ENCODE results near the genes TMC8, SYNGR2 and PGS1.

- RRBS: no CpG with 5 or more reads among the region's 17 CpGs
CAGE:
- cytosol, long polyA plus RNA: no peak
- long polyA plus RNA: no peak
- nucleus, long polyA plus RNA: no peak
Observed at GRCh38 chr17:77783811-77784538, 174.5 kb upstream of the TNRC6C start.

DNA sequence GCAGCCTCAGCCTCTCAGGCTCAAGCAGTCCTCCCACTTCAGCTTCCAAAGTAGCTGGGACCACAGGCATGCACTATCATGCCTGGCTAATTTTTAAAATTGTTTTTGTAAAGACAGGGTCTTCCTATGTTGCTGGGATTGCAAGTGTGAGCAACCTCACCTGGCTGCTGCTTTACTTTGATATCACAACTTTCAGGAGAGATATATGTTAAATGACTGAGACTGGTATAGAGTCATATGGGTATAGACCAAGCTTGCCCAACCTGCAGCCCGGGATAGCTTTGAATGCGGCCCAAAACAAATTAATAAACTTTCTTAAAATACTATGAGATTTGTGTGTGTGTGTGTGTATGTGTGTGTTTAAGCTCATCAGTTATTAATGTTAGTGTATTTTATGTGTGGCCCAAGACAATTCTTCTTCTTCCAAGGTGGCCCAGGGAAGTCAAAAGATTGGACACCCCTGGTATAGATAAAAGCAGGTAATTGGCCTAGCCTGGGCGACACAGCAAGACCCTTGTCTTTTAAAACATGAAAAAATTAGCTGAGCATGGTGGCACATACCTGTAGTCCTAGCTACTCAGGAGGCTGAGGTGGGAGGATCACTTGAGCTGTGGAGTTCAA is 11.9 kb downstream of the TNRC6C start:
- RRBS: no CpG with 5 or more reads among the region's 3 CpGs
CAGE:
- cytosol, long polyA plus RNA: no peak
- long polyA plus RNA: no peak
- nucleus, long polyA plus RNA: no peak

GRCh38 chr17:77980344-77980622 is 21.8 kb downstream of the TNRC6C start:
- RRBS: no CpG with 5 or more reads among the region's 3 CpGs
CAGE:
- cytosol, long polyA plus RNA: no peak
- long polyA plus RNA: no peak
- nucleus, long polyA plus RNA: no peak

GRCh38 chr17:78003841-78004506 is 45.5 kb downstream of the TNRC6C start:
- RRBS: no CpG with 5 or more reads among the region's 7 CpGs
CAGE:
- cytosol, long polyA plus RNA: no peak
- long polyA plus RNA: no peak
- nucleus, long polyA plus RNA: no peak

- RRBS: no CpG with 5 or more reads among the region's 27 CpGs
CAGE:
- cytosol, long polyA plus RNA: no peak
- long polyA plus RNA: no peak
- nucleus, long polyA plus RNA: no peak
Observed at GRCh38 chr17:78125112-78125654, 3.4 kb downstream of the TMC6 start.

DNA sequence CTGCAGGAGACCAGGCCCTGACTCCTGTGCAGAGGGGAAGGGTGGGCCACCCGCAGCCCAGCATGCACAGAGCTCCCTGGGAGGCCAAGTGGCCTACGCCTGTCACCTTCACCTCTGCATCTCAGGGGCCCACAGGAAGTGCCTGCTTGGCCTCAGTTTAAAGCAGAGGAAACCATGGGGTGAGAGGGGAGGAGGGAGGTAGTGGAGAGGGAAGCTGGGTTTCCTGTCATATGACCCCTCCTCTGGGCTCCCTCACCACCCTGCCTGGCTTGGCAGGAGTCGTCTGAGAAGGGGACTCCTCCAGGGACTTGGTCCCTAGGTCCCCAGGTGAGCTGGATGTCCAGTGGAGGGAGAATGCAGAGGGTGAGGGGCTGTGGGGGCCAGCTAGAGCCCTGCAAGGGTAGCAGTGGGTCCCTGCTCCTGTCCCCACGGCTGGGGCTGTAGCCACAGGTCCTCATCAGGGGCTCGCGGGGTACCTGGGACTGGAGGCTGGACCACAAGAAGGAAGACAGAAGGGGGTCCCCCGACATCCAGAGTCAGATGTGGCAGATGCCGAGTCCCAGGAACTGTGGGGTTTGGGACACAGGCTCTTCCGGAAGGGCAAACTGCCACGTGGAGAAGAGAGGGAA is at the start of gene TMC8:
TMC8 (plus strand) TSS at position 247 of the 629 bp plus-strand sequence.
- RRBS: 100% methylated on average over 2 of the region's 10 CpGs
CAGE:
- cytosol, long polyA plus RNA: no peak
- long polyA plus RNA: no peak
- nucleus, long polyA plus RNA: no peak

DNA sequence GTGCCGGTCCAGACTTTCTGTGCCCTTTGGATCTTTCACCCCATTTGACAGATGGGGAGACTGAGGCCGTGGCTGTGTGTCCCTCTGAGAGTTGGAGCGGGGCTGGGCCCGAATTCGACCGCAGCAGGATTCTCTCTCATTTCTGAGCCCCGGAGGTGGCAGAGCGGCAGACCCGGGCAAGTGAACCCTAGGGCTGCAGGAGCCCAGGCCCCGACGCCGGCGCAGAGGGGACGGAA is 577 bp downstream of the TMC8 start:
- RRBS: 81% methylated on average over 7 of the region's 14 CpGs
CAGE:
- cytosol, long polyA plus RNA: no peak
- long polyA plus RNA: no peak
- nucleus, long polyA plus RNA: no peak

- RRBS: 56% methylated on average over 4 of the region's 41 CpGs
CAGE:
- cytosol, long polyA plus RNA: no peak
- long polyA plus RNA: no peak
- nucleus, long polyA plus RNA: no peak
Observed at GRCh38 chr17:78133765-78134806, 3.5 kb downstream of the TMC8 start.

DNA sequence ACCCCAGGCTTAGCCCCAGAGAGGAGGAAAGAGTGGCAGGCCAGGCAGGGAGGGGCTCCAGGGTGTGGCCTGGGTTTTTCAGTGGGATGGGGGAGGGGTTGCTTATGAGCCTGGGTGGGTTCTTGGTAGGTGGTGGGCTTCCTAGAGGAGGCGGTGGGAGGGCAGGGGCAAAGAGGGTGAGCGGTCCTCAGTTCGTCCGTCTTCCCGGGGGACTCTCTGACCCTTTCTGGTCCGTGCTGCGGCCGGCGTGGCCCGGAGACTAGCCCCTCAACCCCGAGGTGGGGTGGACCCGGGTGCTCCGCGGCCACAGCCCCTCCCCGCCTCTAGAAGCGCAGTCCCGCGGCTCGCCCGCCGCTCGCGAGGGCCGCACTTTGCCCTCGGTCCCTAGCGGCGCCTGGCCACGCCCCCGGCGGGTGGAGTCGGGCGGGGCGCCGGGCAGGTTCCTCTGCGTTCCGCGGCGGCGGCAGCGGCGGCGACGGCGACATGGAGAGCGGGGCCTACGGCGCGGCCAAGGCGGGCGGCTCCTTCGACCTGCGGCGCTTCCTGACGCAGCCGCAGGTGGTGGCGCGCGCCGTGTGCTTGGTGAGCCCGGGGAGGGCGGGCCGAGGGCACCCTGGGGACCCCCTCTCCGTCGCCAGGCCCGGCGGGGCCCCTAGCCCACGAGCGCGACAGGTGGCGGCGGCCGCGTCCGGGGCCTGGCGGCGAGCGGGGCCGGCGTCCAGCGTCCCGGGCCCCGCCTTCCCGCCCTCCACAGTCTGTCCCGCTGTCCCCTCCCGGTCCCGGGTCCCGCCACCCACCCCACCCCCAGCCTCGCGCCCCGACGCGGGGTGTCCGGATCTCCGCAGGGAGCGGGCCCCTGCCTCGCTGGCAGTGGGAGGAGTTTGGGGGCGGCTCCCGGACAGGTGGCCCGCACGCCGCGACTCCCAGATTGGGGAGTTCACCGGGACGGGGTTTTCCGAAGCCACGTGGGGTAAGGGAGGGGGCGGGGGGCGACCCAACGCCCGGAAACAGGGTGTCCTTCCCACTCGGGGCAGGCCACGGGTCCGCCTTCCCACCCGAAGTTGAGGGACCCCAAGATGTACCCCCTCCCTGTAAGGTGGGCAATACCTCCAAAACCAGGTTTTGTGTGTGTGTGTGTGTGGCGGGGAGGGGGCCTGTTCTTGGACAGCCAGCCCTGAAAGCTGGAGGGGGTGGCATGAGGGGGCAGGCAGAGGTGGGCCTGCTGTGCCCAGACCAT is at the start of gene SYNGR2:
SYNGR2 (plus strand) TSS at position 448 of the 1,237 bp plus-strand sequence.
- RRBS: 1% methylated on average over 40 of the region's 115 CpGs
CAGE:
- cytosol, long polyA plus RNA: start-site peak on the plus strand centred at position 460 of the sequence, 32 bp wide, 169 and 363 reads in 2 replicates
- long polyA plus RNA: no peak
- nucleus, long polyA plus RNA: no peak

DNA sequence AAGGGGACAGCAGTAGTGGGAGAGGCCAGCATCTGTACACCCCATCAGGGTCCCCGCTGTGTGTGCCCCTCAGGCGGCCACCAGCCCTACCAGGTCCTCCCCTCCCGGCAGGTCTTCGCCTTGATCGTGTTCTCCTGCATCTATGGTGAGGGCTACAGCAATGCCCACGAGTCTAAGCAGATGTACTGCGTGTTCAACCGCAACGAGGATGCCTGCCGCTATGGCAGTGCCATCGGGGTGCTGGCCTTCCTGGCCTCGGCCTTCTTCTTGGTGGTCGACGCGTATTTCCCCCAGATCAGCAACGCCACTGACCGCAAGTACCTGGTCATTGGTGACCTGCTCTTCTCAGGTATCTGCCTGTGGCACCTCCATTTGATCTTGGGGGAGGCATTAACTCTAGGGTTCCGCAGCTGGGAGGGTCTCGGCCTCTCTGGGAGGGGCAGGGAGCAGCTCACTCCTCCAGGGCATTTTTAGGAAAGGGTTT is 2.4 kb downstream of the SYNGR2 start:
- RRBS: no CpG with 5 or more reads among the region's 19 CpGs
CAGE:
- cytosol, long polyA plus RNA: no peak
- long polyA plus RNA: no peak
- nucleus, long polyA plus RNA: no peak

- RRBS: no CpG with 5 or more reads among the region's 4 CpGs
CAGE:
- cytosol, long polyA plus RNA: no peak
- long polyA plus RNA: no peak
- nucleus, long polyA plus RNA: no peak
Observed at GRCh38 chr17:78173898-78174235, 5.5 kb downstream of the SYNGR2 start.

DNA sequence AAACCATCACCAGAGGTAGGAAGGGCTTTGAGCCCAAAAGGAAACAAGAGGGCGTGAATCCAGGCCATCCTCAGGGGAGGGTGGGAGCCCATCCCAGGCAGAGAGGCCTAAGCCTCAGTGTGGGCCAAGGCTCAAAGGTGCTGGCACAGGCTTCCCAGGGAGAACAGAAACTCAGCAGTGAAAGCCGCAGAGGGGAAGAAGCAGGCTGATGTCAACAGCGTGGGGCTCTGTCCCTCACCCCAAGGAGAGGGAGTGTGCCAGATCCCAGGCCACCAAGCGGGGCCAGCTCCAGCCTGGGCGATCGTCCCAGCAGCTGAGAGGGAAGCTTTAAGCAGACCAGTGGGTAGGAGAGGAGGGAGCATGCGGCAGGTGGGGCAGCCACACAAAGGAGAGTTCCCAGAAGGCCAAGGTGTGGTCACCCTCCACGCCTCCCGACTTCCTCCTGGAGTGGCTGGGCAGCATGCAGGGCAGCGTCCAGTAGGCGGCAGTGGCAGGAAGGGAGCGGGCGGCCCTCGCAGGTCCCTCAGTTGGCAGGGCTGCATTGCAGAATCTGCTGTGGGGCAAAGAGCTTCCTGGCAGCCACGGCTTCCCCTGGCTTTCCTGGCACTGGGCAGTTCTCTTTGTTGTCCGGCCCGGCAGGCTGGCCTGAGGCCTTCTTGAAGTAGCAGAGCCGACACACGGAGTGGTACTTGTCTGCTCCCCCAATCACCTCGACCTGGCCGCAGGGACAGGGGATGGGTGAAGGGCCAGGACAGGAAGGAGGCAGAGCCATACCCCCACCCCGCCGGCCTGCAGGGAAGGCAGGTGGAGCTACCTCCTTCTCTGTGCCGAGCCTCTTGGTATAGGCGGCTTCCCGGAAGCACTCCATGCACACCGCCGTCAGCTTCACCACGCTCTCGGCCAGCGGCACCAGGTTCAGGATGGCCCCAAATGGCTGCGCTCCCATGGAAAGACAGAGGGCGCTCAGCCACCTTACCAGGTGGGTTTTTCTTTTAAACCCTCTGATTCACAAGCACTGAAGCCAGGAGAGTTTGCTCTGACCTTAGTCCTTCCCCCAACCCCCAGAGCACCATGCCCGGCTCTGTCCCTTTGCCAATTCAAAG is 6.2 kb downstream of the SYNGR2 start:
- RRBS: 93% methylated on average over 4 of the region's 34 CpGs
CAGE:
- cytosol, long polyA plus RNA: no peak
- long polyA plus RNA: no peak
- nucleus, long polyA plus RNA: no peak

DNA sequence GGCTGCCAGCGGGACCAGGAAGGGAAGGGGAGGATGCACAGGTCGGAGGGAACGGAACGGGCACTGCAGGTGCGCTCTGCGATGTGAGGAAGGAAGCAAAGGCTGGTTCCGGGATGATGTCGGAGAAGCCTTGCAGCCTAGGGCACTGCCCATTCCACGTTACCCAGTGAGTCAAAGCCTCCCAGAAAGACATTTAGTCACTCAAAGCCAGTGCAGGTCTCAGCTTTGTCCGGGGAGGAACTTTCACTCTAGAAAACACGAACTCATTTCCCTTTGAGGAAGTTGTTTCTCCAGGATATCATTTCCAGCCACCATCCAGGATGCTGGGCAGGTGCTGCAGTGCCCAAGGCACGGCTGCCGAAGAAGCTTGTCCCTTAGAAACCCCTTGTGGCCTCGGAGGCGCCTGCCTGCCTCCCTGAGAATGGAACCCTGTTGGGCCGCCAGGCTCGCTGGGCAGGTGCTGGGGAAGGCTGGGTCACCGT is 4.5 kb upstream of the TMEM235 start:
- RRBS: 95% methylated on average over 3 of the region's 18 CpGs
CAGE:
- cytosol, long polyA plus RNA: no peak
- long polyA plus RNA: no peak
- nucleus, long polyA plus RNA: no peak

DNA sequence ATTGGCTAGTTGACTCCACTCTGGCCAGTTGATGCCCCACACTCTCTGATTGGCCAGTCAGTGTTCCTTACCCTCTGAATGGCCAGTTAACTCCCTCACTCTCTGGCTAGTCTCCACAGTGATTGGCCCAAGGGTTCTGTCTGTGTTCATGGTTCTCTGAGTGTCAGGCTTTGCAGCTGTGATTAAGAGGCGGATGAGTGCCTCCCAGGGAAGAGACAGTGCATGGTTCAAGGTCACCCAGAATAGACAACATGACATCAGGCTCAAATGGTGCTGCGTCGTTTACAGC is 10.1 kb downstream of the TMEM235 start:
- RRBS: no CpG with 5 or more reads among the region's 3 CpGs
CAGE:
- cytosol, long polyA plus RNA: no peak
- long polyA plus RNA: no peak
- nucleus, long polyA plus RNA: no peak

- RRBS: no CpG with 5 or more reads among the region's 12 CpGs
CAGE:
- cytosol, long polyA plus RNA: no peak
- long polyA plus RNA: no peak
- nucleus, long polyA plus RNA: no peak
Observed at GRCh38 chr17:78278195-78278900, 46.9 kb downstream of the TMEM235 start.

DNA sequence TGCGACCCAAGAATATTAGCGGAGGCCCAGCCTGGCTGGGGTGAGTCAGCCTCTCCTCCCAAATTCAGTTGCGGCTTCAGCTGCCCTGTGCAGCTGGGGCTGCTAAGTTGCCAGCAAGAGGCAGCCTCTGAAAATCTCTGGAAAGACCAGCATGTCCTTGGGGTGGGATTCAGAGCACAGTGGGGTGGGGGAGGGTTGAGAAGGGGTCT is 17.0 kb downstream of the SOCS3 start:
- RRBS: no CpG with 5 or more reads among the region's 3 CpGs
CAGE:
- cytosol, long polyA plus RNA: no peak
- long polyA plus RNA: no peak
- nucleus, long polyA plus RNA: no peak

DNA sequence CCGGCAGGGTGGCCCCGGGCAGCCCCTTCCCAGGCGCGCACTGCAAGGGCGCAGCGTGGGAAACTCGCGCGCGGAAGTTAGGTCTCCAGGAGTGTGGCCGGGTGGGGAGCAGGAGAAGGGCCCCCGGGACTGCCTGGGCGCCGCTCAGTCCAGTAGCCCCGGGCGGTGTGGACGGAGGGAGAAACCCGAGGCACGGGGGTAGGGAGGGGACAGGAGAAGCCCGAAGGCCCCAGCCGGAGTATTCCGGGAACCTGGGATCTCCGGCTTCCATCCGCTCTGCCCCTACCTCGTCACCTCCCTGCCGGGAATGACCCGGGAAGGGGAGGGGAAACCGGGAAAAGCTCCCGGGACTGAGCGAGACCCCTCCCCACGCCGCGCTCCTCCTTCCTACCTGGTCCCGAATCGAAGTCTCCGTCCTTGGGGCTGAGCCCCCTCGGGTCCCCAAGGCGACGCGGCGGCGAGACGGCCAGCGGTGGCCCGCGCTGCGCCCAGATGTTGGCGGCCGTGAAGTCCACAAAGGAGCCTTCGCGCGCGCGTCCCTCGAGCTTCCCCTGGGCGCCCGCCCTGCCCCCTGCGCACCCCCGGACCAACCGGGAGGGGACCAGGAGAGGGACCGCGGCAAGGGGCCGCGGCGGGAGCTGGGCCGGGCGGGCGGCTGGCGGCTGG is 385 bp downstream of the SOCS3 start:
- RRBS: 1% methylated on average over 26 of the region's 69 CpGs
CAGE:
- cytosol, long polyA plus RNA: no peak
- long polyA plus RNA: no peak
- nucleus, long polyA plus RNA: no peak

DNA sequence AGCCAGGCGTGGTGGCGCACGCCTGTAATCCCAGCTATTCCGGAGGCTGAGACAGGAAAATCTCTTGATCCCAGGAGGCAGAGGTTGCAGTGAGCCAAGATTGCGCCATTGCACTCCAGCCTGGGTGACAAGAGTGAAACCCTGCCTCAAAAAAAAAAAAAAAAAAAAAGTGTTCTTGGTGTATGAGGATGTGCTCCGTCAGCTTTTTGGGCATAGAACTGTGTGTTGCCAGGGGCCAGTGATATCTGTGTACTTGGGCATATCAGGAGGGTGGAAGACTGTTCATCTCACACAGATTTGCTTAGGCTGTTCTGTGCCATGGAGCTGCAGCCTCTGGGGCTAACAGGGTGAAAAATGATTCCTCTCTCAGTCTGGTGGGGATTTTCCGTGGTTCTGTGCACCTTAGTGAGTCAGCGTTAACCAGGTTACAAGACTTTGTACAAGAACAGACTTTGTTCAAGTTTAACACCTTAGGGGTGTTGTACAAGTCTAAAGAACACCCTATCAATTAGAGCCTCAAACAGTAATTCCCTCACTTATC is 1.2 kb upstream of the PGS1 start:
- RRBS: no CpG with 5 or more reads among the region's 8 CpGs
CAGE:
- cytosol, long polyA plus RNA: no peak
- long polyA plus RNA: no peak
- nucleus, long polyA plus RNA: no peak

GRCh38 chr17:78378115-78378794 is at the start of gene PGS1:
PGS1 (plus strand) TSS chr17:78378649.
- RRBS: 10% methylated on average over 3 of the region's 61 CpGs
CAGE:
- cytosol, long polyA plus RNA: no peak
- long polyA plus RNA: no peak
- nucleus, long polyA plus RNA: no peak

- RRBS: no CpG with 5 or more reads among the region's 35 CpGs
CAGE:
- cytosol, long polyA plus RNA: no peak
- long polyA plus RNA: no peak
- nucleus, long polyA plus RNA: no peak
Observed at GRCh38 chr17:78414294-78415367, 36.2 kb downstream of the PGS1 start.

All from SK-N-SH (cell line).